Right atrium auricular region (tissue), 2 donors: Measurements from ENCODE around the gene SLC10A1.

DNA sequence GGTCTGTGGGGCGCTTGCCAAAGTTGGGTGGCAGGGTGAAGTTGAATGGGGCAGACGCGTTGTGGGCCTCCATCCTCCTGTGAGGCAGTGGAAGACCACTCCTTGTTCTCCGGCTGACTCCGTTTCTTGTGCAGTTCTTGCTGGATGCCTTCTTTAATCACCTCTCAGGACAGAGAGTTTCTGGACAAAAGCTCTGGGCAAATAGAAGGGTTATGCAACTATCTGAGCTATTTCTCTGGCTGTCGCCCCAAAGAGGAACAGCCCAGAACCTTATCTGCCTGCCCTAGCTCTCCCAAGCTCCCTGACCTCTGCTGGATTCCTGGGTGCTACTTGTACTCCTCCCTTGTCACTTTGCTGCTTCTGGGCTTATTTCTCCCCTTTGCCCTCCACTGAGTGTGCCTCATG is at the start of gene SLC10A1:
SLC10A1 (minus strand) TSS at position 159 of the 405 bp plus-strand sequence.
- PRO-cap: no peak
- RAMPAGE, long total RNA, 2 experiments: no peak in any of the 2 experiments

- PRO-cap: no peak
- RAMPAGE, long total RNA, 2 experiments: no peak in any of the 2 experiments
These were observed 366 bp downstream of the SMOC1 start for GRCh38 chr14:69879602-69879961.

DNA sequence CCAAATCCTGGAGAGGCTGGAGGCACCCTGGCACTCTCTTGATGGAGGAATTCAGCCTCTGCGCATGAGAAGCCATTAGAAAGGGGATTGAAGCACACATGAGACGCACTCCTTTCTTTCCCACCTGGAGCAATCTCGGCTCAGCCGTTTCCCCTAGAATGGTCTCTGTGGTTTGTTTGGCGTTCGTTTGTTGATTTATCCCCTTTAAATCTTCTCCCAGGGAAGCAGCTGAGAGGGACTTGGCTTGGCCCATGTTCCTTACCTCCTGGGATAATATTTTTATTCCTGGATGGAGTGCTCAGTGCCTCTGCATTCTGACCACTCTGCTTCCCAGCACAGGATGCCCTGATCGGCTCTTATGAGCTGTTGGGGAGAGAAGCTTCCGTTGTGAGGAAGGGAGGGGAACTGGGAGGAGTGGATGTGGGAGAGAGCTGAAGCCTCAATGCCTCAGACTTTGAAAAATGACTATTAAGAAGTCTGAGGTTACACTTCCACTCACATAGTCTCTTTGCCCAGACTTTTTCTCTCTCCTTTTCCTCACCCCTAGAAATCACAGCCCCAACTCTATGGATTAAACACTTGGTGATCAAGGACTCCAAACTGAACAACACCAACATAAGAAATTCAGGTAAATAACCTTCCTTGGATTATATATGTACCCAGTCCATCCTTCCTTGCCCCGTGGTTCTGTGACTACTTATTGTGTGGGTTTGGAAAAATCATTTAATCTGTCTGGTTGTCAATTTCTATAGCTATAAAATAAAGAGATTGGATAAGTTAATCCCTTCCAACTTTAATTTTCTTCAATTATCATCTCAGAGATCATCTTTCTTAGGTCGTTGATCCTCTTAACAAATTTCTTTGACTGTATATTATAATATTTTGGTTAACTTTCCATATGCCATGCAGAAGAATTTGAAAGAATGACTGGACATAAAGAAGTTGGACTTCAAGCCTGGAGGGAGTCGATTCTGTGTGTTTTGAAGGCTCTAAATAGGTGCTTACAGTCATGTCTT is 114.9 kb downstream of the SMOC1 start:
- PRO-cap: unidirectional peak, plus-strand start at position 385 of the sequence
- RAMPAGE, long total RNA, 2 experiments: start-site peak on the plus strand in 1 of 2 experiments, centred at position 483 of the sequence, 22 reads per replicate

DNA sequence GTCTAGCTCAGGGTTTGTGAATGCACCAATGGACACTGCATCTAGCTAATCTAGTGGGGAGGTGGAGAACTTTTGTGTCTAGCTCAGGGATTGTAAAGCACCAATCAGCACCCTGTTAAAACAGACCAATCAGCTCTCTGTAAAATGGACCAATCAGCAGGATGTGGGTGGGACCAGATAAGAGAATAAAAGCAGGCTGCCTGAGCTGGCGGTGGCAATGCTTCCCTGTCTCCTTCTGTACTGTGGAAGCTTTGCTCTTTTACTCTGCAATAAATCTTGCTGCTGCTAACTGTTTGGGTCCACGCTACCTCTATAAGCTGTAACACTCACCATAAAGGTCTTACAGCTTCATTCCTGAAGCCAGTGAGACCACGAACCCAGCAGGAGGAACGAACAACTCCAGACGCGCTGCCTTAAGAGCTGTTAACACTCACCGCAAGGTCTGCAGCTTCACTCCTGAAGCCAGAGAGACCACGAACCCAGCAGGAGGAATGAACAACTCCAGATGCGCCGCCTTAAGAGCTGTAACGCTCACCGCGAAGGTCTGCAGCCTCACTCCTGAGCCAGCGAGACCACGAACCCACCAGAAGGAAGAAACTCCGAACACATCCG is 66.8 kb upstream of the SLC8A3 start:
- PRO-cap: no peak
- RAMPAGE, long total RNA, 2 experiments: no peak in any of the 2 experiments

DNA sequence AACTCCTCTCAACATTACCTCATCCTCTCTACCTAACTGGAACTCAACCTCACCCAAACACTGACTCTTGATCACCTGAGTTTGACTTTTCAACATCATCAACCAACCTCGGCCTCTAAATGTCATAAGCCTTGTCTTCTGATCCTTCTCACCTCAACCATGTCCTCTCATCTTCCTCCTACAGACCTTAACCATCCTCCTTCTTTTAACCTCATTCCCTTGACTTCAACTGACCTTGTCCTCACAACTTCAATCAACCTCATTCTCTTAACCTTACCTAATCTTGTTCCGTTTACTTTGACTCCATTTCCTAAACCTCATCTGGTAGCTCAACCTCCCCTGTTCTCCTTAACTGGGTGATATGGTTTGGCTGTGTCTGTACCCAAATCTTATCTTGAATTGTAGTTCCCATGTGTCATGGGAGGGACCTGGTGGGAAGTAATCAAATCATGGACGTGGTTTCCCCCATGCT is 19.8 kb downstream of the COX16 start:
- PRO-cap: no peak
- RAMPAGE, long total RNA, 2 experiments: no peak in any of the 2 experiments

DNA sequence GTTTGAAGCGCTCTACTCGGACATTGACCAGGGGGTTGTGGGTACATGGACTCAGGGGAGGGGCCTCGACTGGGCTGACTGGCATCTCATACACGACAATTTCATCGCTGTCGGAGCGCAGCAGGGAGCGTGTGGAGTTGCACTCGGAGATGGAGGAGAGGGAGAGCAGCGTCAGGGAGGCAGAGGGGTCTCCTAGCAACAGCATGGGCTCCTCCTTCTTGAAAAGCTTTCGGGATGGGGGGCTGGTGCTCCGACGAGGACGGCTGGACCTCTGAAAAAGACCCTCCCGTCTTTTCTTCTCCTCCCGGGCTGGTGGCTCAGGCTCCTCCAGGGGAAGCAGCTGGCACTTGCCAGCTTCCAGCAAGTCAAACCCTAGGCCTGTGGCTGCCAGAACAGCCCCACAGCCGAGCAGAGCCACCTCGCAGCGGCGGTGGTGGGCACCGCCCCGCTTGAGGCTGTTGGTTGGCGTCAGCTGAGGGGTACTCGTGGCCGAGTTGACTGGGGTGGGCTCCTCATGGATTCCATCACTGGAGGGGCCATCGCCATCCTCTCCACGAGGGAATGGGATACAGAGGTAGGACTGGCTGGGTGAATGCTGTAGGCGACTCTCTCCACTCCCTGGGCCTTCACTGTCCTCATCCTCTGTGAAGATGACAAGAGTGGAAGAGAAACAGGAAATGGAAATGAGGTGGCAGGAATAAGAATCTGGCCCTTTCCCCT is 76.5 kb downstream of the MAP3K9 start:
- PRO-cap: no peak
- RAMPAGE, long total RNA, 2 experiments: no peak in any of the 2 experiments

GRCh38 chr14:70755245-70755407 is 54.2 kb downstream of the MAP3K9 start:
- PRO-cap: no peak
- RAMPAGE, long total RNA, 2 experiments: no peak in any of the 2 experiments

- PRO-cap: no peak
- RAMPAGE, long total RNA, 2 experiments: no peak in any of the 2 experiments
These were observed 28.7 kb upstream of the MAP3K9 start for GRCh38 chr14:70837965-70838549.

GRCh38 chr14:70920598-70920960 is 13.3 kb downstream of the PCNX1 start:
- PRO-cap: no peak
- RAMPAGE, long total RNA, 2 experiments: no peak in any of the 2 experiments

DNA sequence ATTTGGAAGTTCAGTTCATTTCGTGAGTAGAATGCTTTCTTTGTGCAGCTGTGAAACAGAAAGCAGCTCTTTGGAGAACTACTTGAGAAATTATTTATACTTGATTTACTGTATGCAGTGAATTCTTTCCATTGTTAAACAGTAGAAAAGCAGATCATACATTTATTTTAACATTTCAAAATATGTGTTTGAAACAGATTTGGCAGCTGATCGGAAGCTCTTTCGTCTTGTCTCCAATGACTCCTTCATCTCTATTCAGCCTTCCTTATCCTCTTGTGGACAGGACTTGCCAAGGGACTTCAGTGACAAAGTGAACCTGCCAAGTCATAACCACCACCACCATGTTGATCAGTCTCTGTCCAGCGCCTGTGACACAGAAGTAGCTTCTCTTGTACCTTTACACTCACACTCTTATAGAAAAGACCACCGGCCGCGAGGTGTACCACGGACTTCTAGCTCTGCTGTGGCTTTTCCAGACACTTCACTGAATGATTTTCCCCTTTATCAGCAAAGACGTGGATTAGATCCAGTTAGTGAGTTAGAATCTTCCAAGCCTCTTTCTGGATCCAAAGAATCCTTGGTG is 69.6 kb downstream of the PCNX1 start:
- PRO-cap: no peak
- RAMPAGE, long total RNA, 2 experiments: no peak in any of the 2 experiments

DNA sequence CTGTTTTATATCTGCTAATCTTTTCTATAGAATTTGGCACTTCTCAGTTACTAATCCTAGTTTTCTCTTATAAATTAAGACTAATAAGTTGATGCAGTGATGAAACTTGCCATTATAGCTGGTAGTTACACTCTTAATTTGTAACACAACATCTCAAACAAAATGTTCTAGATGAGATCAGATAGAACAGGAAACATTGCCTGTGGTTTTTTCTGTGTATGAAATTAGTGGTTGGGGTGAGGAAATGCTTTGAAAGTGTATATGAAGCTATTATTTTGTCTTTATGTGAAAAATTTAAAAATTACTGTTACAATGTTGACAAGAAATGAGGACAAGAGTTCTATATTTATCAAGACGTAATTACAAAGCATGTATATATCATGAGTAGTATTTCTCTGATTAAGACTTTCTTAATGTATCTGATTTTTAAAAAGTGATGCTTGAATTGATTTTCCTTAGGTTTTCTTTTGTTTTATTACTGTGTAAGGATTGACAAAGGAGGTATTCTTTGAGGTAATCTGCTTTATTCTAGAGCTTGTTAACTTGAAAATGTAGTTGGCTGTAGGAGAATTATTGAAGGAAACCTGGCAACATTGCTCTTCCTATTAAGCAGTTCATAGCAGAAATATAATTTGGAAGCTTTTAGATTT is 92.0 kb downstream of the PCNX1 start:
- PRO-cap: no peak
- RAMPAGE, long total RNA, 2 experiments: no peak in any of the 2 experiments

- PRO-cap: no peak
- RAMPAGE, long total RNA, 2 experiments: no peak in any of the 2 experiments
These were observed 185.3 kb downstream of the PCNX1 start for GRCh38 chr14:71092502-71093026.

GRCh38 chr14:71123353-71124005 is 196.8 kb upstream of the SIPA1L1 start:
- PRO-cap: no peak
- RAMPAGE, long total RNA, 2 experiments: no peak in any of the 2 experiments

GRCh38 chr14:71130700-71131417 is 189.4 kb upstream of the SIPA1L1 start:
- PRO-cap: no peak
- RAMPAGE, long total RNA, 2 experiments: no peak in any of the 2 experiments

GRCh38 chr14:71231473-71232288 is 88.6 kb upstream of the SIPA1L1 start:
- PRO-cap: no peak
- RAMPAGE, long total RNA, 2 experiments: no peak in any of the 2 experiments

DNA sequence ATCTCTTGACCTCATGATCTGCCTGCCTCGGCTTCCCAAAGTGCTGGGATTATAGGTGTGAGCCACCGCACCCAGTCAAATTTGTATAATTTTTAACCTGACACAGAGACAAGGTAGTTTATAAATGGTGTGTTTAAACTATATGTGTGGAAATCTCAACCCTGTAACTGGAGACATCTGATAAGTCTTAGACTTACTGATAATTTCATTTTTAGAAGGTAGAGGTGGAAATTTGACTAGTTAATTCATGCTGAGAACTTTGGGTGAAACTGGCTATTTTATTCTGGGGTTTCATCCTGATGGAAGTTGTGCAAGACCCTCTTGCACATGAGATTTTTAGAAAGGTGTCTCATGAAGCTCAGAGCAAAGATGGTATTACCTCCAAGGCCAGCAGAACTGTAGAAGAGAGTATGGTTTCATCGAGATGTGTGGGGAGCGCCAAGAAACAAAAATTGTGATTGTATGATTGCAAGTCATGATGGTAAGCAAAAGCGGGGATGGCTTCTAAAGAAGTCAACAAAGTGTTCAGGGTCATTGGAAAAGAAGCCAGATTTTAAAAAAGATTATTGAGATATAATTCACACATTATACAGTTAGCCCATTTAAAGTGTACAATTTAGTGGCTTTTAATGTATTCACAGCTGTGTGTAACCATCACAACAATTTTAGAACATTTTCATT is 26.0 kb downstream of the SIPA1L1 start:
- PRO-cap: no peak
- RAMPAGE, long total RNA, 2 experiments: no peak in any of the 2 experiments

DNA sequence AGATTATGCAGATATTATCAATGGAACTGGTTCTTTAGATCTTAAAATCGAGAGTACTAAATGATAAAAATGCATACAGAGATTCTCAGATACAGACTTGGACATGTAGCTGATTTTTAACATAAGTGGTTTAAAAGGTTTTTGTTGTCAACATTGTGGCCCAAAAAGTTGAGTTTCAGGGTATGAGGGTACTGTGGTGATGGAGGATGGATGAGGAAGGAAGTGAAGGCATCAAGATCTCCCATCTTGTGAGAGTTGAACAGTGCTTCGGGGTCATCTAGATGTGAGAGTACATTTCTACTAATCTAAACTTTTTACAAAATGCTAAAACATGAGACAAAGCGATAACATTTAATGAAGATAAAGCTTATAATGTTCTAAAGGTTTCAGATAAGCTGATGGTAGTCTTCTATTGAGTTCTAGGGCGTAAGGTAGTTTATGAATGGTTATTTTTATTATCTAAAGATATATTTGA is 39.6 kb downstream of the SIPA1L1 start:
- PRO-cap: no peak
- RAMPAGE, long total RNA, 2 experiments: no peak in any of the 2 experiments

- PRO-cap: no peak
- RAMPAGE, long total RNA, 2 experiments: no peak in any of the 2 experiments
These were observed 64.1 kb downstream of the SIPA1L1 start for GRCh38 chr14:71384181-71385041.

GRCh38 chr14:71418800-71419302 is 98.6 kb downstream of the SIPA1L1 start:
- PRO-cap: no peak
- RAMPAGE, long total RNA, 2 experiments: no peak in any of the 2 experiments

DNA sequence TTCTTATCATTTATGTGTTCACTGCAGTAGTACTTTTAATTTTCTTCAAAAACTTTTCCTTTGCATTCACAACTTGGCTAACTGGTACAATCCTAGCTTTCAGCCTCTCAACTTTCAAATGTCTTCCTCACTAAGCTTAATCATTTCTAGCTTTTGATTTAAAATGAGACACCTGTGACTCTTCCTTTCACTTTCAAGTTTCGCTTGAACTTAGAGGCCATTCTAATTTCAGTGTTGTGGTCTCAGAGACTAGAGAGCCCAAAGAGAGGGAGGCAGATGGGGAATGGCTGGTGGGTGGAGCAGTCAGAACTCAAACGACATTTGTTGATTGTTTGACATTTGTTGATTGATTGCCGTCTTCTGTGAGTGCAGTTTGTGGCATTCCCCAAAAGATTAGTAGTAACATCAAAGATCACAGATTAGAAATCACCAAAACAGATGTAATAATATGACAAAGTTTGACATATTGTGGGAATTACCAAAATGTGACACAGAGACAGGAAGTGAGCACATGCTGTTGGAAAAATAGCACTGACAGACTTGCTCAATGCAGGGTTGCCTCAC is 235.3 kb downstream of the SIPA1L1 start:
- PRO-cap: no peak
- RAMPAGE, long total RNA, 2 experiments: no peak in any of the 2 experiments